NB4 (cell line): ENCODE measurements around a stretch of chr3.

DNA sequence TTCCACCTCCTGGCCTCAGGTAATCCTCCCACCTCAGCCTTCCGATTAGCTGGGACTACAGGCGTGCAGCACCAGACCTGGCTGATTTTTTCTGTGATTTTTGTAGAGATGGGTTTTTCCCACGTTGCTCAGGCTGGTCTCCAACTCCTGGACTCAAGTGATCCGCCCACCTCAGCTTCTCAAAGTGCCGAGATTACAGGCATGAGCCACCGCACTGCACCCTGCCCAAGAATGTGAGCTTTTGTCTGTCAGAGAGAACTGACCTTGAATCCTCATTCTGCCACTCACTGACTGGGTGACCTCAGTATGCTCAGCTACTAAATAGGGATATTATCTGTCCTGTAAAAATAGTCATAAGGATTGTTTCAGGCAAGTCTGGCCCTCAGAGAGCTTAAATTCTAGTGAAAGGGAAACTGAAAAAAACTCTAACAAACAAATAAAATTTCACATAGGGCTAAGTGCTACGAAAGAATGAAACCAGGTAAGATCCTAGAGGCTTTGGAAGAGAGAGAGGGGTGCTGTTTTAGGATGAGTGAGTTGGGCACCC lies 2.1 kb upstream of the RFT1 start:
- RRBS, result no CpG with 5 or more reads among the region's 7 CpGs

- RRBS, result no CpG with 5 or more reads among the region's 14 CpGs
These were observed 1.2 kb downstream of the PRKCD start for GRCh38 chr3:53162153-53162691.

DNA sequence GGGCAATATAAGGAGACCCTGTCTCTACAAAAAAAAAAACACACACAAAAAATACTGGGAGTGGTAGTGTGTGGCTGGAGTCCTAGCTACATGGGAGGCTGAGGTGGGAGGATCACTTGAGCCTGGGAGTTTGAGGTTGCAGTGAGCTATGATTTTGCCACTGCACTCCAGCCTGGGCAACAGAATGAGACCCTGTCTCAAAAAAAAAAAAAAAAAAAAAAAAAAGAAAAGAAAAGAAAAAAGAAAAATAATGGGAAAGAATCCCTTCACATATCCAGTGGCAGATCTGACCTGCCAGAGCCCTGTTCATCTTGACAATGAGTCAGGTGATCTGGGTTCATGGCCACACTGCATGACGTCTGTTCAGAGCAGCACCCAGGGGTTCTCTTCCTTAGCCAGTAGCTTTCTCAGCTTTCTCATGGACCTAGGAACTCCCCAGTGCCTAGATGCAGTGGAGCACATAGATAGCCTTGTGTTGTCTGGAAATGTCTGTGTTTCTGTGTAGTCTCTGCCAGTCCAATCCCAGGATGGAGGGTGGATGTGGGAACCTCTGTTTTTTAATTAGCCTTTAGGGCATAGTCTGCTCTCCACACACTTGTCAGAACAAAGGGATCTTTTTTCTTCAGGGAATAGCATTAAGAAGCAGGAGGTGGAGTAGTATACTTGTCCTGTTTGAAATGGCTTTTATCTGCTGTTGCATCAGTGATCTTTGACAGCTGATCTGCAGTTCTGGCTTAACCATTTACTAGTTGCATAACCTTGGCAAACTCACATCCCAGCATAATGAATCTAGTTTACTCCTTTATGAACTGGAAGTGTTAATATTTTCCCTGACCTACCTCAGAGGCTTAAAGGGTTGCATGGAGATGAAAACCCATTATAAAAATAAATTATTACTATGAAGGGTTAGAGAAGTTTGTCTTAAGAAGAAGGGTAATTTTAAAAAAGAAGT lies 16.2 kb upstream of the CACNA1D start:
- RRBS, result no CpG with 5 or more reads among the region's 1 CpG

DNA sequence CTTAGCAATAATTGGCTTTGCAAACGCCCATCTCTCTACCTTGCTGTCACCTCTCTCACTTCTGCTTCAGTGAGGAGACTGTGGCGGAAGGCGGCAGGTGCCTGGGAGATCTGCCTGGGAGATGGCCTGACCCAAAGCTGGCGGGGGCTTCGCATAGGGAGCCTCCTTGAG lies 1.6 kb downstream of the CACNA1D start:
- RRBS, result no CpG with 5 or more reads among the region's 5 CpGs

DNA sequence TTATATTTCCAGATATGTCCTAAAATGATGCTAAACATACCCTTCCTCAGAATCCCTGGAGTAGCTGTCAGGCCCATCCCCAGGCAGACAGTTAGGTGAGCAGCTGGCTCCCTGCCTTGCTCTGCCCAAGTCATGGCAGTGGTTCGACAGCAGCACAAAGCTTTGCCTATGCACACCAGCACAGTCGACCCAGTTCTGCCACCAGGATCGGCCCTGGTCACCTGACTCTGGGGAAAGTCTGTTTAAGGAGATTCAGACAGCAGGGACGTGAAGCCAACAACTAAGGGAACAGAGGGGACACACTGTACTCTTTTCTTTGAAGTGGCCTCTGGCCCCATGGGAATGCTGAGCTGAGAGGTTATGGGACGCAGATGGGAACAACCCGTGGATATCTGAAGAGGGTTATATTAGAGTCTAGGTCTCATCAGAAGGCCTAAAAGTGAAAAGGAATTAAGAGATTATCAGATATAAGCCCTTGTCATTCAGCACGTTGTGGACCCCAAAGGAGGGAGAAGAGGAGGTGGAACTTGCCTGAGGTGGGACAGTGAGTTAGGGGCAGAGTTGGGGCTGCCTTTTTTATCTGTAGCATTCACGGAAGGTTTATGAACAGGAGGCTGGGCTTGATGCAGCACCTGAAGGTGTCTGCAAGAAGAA lies 134.8 kb downstream of the CHDH start:
- RRBS, result no CpG with 5 or more reads among the region's 8 CpGs

DNA sequence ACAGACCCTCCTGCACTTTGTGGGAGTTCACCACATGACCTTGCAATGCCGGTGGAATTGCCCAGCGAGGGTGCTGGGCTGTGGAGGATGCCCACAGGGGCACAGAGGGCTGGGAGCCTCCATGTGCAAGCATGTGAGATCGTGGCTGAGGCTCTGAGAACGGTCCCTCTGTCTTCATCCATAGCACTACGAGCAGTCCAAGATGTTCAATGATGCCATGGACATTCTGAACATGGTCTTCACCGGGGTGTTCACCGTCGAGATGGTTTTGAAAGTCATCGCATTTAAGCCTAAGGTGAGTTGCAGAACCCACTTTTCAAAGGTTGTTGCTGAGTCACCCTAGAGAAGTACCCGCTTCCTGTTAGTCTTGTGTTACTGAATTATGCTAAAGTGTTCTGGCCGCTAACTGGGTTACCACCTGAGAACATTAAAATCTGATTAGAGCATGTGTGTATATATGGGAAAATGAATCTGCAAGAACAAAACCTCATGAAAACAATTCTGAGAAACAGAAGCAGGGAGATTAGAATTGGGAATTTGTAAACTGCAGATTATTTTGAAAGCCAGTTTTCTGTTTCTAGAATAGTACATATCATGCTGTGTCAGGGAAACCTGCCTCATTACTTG lies 92.7 kb downstream of the CHDH start:
- RRBS, result no CpG with 5 or more reads among the region's 11 CpGs

GRCh38 chr3:53846664-53846879 lies 204 bp downstream of the IL17RB start:
- RRBS, result 90% methylated on average over 14 of the region's 15 CpGs

DNA sequence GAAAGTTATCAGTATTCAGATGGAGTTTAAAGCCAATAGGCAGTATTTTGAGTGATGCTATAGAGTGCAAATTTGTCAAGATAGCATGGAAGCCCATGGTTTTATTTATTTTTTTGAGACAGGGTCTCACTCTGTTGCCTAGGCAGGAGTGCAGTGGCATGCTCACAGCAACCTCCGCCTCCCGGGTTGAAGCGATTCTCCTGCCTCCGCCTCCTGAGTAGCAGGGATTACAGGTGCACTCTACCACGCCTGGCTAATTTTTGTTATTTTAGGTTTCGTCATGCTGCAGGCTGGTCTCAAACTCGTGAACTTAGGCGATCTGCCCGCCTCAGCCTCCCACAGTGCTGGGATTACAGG lies 2.6 kb upstream of the ACTR8 start:
- RRBS, result no CpG with 5 or more reads among the region's 9 CpGs

DNA sequence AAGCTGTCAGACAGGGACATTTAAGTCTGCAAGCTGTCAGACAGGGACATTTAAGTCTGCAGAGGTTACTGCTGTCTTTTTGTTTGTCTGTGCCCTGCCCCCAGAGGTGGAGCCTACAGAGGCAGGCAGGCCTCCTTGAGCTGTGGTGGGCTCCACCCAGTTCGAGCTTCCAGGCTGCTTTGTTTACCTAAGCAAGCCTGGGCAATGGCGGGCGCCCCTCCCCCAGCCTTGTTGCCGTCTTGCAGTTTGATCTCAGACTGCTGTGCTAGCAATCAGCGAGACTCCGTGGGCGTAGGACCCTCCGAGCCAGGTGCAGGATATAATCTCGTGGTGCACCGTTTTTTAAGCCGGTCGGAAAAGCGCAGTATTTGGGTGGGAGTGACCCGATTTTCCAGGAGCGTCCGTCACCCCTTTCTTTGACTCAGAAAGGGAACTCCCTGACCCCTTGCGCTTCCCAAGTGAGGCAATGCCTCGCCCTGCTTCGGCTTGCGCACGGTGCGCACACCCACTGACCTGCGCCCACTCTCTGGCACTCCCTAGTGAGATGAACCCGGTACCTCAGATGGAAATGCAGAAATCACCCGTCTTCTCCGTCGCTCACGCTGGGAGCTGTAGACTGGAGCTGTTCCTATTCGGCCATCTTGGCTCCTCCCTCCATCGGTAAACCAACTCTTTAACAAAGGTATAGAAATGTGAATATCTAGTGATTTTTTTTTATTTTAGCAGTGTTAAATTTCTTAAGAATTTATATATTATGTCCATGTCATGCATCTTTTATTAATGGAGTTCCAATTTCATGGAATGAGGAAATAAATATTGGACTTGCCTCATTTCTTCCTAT lies 35.7 kb upstream of the SELENOK start:
- RRBS, result no CpG with 5 or more reads among the region's 30 CpGs

DNA sequence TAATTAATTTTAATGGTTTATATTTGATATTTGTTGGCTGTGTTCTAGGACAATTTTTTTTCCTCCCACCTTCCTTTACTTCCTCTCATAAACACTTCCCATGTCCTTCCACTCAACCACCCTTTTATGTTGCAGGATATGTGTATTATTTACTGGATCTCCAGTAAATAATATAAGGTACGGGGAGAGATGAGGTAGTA lies 236.4 kb downstream of the CACNA2D3 start:
- RRBS, result no CpG with 5 or more reads among the region's 1 CpG

- RRBS, result no CpG with 5 or more reads among the region's 2 CpGs
These were observed 179.9 kb downstream of the LRTM1 start for GRCh38 chr3:54747931-54748430.

DNA sequence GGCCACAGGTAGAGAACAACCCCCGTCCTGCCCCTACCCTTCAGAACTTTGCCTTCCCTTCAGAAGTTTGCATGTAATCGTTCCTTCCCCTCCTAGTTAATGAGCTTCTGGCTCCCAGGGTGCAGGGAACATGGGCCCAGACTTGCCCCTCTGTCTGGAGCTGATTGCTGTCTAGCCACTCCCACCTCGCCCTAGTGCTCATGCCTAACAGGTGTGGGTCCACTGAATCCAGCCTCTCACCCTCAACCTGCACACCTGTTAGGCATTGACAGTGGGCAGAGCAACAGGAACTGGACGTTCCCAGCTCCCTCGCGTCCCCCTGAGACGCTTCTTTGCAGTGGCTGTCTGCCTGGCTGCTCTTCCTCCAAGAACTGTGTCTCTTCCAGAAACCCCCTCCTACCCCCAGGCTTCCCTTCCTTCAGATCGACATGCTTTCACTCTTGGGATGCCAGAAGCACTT lies 40.2 kb downstream of the WNT5A start:
- RRBS, result no CpG with 5 or more reads among the region's 8 CpGs

DNA sequence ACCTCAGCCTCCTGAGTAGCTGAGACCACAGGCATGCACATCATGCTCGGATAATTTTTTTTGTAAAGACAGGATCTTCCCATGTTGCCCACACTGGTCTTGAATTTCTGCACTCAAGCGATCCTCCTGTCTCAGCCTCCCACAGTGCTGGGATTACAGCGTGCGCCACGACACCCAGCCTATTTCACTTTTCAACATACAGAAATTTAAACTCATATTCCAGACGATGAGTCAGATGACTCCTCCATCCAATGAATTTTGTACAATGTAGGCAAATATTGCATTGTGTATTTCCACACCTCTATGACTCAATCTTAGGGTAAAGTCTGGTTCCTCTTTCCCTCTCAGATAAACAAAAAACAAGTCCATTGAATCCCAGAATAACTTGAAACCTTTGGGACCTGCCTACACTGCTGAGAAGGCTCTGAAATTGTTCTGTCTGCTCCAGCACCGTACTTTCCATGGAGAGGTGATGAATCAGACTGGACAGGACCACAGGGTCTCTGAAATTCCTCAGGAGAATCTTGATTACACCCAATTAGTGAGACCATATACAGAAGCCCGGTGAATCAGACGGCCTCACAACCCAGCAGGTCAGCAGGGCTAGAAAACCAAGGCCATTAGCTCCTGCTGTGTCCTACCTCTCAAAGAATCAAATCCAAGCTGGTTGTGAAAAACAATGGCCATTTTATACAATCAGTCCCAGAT lies 112.7 kb downstream of the ERC2 start:
- RRBS, result no CpG with 5 or more reads among the region's 9 CpGs

DNA sequence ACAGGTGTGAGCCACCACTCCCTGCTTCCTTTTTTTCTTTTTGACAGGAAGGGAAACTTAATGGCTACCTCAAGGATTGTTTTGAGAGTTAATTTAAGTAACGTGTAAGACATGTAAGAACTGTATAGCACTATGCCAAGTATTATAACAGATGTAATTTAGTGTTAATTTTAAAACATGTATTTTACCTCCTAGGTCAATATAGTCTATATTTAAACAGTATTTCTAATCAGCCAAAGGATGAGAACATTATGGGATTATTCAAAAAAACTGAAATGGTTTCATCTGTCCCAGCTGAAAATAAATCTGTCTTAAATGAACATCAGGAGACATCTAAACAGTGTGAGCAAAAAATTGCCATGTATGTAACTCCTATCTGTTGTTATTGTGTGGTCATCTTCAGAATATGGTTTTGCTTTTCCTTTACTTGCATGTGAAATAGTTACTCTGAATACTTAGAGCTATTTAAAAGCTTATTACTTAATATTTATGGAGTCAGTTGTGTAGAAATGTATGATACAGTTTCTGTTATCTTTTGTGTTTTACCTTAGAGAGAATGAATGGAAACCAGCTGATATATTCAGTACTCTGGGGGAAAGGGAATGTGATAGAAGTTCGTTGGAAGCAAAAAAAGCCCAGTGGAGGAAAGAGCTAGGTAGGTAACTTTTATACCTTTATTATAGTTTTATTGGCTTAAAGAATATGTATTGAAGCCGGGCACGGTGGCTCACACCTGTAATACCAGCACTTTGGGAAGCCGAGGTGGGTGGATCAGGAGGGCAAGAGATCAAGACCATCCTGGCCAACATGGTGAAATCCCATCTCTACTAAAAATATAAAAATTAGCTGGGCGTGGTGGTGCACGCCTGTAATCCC lies 9.7 kb downstream of the CCDC66 start:
- RRBS, result no CpG with 5 or more reads among the region's 7 CpGs

DNA sequence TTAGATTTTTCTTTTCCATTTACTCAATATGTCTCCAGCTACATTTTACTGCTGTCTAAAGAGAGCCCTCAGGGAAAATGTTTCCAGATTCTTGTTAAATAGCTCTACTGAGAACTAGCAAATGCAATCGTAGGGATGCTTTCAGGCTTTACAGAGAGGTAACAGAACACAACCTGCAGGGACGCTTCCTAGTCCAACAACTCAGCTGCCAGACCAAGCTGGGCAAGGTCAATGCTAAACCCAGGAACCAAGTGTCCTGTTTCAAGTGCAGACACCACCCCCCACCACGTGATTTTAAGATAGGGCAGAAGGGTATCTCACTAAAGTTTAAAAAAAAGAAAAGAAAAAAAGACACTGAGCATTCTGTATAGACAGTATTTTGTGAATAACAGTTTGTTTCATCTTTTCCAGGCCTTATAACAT lies 25.1 kb downstream of the ARHGEF3 start:
- RRBS, result no CpG with 5 or more reads among the region's 3 CpGs

GRCh38 chr3:56787781-56788229 lies 13.9 kb downstream of the ARHGEF3 start:
- RRBS, result no CpG with 5 or more reads among the region's 6 CpGs

DNA sequence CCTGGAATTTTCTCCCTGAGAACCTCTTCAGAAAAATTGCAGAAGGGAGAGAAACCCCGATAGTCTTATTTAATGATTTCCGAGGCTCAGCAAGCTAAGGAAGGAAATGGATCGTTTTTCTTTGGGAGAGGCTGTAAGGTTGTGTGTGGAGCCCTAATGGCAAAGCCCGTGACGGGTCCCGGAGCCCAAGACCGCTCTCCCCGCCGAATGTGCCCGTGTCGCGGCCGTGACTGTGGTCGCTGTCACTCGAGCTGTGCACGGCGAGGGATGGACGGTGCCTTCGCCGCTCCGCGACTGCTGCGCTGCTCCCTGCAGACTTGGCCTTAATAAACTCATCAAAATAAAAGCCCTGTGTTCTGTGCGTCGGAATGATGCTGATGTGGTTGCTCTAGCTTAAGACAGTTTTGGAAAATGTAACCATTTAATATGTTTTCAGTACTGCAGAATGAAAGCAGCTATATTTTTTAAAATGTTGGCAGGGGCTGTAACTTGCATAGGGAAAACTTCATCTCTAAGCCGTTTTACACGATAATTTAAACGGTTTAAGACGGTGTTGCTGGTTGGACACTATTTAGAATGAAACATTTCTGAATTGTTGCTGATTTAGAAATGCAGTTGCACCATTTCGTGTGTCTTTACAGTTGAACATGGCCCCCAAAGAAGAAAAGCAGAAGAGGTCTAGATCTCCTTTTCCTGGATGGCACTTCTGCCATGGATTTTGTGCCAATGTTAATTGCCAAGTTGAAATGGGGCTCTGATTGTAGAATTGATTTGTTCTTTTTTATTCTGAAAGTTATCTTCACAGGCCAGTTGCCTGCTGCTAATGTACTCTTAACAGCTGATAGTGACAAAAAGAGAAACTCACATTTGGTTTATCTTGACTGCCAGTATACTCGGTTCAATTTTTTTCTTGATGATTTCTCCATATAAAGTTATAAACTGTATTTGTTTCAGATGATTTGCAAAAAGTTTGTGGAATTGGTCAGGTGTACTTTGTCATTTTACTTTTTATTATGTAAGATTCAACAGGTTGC lies 1.1 kb downstream of the APPL1 start:
- RRBS, result no CpG with 5 or more reads among the region's 31 CpGs

DNA sequence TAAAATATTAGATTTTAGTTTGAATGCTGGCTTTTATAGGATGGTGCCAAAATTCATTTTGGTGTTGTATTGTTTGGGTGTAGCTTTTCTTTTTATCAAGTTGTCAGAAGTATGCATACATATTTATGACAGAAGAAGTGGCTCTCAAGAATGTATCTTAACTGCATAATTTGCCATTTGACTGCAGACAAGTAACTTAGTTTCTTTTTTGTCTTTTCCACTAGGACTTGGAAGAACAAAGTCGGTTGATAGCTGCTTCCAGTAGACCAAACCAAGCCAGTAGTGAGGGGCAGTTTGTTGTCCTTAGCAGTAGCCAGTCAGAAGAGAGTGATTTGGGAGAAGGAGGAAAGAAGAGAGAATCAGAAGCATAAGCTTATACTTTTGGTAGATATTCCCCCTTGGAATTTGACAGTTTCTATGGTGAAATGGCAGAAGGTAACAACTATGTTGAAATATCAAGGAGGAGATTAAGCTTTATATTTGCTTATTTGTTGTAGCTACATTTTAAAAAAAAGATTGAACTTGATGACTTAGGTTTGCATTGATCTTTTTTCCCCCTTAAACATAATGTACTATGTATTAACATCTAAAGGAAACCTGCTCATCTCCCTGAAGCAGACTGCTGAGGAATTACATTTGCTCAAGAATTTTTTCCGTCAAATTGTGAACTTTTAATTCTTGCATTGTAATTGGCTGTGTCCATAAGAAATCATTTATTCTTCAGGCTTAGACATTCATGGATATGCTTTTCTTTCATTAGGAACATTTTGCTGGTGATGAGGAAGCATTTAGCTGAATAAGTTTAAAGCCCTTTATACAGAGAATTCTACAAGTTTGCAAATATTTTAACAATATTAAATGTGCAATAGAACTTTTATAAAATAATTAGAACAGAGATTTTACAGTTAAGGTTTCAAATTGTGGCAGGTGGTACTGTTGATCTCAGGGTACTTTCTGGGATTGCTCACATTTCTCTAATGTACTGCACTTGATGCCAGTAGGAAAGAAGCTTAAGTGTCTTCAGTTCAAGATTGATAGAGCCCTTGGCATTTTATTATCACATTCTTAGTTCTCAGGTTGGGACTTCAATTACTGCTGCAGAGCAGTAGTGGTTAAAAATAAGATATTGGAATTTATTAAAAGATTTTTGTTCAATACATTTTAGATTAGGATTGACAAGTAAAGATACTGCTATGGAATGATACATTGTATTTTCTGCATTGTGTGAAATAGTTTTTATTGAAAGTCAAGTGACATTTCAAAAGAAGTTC lies 22.7 kb downstream of the ASB14 start:
- RRBS, result no CpG with 5 or more reads among the region's 2 CpGs

DNA sequence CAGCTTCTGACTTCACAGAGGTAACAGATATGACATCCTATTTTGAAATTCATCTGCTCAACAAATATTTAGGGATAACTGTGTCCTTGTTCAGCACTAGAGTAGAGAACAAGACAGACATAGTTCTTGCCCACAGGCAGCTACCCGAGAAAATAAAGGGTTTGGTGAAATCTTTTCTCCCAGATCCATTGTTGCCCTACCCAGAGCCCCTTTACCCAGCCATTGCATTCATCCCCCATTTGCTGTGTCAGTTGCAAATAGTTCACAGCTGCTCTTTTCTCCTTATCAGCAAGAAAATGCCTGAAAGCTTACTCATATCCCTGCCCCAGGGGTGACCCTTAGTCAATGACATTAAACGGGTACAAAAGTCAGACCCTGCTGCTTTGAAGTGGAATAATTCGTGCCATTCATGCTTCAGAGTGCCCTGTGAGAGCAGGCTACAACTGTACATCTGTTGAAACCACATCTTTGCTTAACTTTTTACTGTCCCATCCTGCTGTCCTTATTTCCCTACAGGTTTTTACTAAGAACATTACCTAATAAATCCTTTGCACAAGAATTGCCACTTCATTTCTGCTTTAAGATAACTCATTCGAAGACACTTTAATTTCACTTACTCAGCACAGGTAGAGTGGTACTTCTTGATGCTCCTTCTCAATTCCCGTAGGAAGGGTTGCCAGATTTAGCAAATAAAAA lies 93.4 kb downstream of the DNAH12 start:
- RRBS, result no CpG with 5 or more reads among the region's 5 CpGs

- RRBS, result no CpG with 5 or more reads among the region's 5 CpGs
These were observed 33.2 kb upstream of the ARF4 start for GRCh38 chr3:57630128-57630874.